AG09319 (cell line): ENCODE measurements around a stretch of chr5.

DNA sequence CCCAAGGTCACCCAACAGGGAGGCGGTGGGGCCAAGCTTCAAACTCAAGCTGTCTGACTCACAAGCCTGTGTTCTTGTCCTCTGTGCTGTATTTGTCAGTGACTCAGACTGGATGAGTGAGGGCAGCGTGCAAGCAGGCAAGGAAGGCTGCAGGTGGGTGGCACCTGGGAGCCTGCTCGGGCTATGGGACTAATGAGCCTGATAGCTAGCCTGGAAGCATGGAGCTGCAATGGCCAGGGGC is 105.4 kb downstream of the PDE6A start:
- RRBS = no CpG with 5 or more reads among the region's 3 CpGs

DNA sequence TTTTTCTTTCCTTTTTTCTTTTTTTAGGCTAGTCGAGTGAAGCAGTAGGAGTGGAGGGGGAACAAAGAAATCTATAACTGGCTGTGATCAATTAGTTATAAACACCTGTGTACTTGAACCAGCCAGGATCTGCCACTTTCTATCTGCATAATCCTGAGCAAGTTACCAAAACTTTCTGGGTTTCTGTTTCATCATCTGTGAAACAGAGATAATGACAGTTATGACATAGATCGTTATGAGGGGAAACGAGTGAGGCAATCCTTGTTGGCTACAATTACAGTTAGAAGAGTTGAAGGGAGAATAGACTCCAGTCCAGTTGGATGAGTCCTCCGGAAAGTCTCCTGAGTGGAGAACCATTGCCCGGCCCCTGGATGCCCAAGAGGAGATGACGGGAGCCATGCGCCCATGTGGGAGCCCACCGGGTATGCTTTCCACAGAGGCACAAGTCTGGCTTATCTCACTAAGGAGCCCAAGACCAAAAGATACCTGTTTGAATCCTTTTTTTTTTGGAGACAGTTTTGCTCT is 4.5 kb downstream of the PDE6A start:
- RRBS = 93% methylated on average over 4 of the region's 8 CpGs

DNA sequence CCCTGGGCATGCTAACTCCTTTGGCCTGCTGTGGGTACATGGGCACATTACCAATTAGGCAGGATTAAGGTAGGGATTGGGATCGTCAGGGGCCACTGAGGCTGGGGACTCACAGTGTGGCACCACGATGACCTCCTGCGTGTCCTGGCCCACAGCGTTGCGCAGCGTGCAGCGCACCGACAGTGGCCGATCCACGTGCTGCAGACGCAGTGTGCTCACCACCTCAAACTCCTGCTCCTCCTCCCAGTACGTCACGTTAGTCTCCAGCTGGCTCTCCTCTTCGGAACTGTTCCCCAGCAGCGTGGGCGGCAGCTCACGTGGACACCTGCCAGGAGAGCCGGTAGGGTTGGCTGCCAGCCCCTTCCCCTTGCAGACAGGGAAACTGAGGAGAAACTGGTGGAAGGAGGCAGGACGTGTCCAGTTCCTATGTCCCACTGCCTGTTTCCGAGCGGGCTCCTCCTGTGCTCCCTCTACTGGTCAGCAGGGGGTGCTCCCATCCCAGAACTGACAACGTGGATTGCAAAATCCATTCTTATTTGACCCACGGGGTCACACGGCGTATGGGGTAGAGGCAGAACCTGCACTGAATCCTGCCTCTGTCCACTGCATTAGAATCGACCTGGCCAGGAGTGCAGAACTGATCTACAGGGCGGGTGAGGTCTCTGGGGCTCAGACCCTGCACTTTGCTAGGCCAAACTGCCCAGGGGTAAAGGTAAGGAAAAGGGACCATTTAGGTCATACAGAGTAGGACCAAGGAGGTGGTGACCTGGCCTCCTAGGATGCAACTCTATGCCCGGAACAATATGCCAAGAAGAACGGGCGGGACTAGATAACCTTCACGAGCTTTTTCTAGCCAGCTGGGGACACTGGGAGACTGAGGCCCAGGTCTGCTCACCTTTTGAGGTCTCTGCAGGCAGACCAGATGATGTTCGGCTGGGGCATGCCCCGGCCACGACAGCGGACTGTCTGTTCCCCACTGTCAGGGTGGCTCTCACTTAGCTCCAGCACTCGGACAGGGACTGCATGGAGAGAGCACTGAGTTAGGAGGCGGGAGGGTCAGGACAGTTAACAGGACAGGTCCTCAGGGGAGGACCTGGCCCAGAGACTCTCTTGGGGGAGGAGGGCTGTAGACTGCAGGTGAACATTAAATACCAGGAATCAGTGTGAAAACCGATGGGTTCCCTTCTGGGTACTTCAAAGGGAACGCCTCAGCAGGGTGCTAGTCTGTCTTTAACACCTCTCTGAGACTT is 25.6 kb downstream of the PDGFRB start:
- RRBS = no CpG with 5 or more reads among the region's 39 CpGs

GRCh38 chr5:150133508-150133944 is 22.1 kb downstream of the PDGFRB start:
- RRBS = 77% methylated on average over 3 of the region's 14 CpGs

DNA sequence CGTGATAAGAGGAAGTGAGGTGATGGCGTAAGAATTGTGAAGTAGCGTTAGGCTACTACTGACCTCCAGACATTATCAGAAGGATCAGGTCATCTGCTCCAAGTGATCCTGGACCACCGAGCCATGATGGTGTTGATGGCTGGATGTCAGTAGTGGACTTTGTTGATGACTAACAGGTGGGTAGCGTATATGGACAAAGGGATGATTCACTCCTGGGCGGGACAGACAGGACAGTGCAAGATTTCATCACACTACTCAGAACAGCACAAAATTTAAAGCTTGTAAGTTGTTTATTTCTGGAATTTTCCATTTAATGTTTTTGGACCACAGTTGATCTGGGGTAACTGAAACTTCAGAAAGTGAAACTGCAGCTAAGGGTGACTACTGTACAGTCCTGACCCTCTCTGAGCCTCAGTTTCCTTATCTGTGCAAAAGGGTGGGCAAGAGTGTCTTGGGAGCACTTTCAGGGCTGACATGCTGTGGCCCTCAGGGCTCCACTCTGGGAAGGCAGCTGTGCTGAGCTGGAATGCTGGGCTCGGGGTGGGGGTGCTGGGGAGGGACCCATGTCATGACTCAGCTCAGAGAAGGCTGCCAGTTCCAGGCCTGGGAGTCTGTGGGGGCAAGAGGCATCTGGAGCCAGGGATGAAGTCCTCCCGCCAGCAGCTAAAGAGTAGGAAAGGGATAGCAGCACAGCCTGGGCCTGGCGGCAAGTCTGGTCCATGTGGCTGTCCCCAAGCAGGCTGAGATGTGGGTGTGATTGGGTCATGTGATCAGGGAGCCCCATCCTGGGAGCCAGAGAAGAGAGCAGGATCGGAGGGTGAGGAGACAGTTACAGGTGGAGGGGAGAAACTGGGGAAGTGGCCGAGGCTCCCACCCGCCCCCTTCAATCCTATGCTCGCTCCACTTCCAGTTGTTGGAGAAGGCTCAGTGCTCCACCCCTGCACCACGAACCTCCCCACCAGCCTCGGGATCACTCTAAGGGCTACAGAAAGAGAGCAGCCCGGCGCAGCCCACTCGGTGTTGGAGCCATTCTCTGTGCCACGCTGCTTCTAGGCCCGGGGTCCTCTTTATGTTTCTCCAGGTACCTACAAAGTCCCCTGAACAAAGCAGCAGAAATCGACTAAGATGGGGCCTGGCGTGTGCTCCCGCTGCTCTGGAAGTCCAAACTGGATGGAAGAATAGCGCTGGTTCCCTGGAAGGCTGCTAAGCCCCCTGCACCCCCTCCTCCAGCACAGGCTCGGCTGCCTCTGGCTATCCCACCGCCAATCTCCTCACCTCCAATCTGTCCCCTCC is 12.3 kb downstream of the PDGFRB start:
- RRBS = 4% methylated on average over 5 of the region's 26 CpGs

DNA sequence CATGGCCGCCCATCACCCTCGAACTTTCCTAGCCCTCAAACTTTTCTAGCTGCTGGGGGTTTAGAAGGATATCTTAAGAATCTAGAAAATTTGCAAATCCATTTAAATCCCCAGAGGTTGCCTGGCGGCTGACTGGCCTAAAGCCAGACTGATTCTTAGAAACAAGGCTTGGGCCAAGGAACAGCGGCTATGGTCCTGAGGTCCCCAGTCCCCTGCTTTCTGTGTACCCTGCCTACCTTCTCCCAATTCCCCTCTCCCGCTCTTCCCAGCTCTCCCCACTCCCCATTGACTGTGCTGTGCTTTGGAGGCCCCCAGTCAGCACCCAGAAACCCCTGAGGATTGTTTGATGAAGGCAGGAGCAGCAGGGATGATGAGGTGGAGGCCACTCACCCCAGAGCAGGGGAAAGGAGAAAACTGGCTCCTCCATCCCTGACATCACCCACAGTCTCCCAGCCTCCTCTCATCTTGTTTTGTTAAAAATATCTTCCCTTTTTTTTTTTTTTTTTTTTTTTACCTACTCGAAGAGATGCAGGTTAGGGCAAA is 765 bp downstream of the PDGFRB start:
- RRBS = no CpG with 5 or more reads among the region's 6 CpGs

DNA sequence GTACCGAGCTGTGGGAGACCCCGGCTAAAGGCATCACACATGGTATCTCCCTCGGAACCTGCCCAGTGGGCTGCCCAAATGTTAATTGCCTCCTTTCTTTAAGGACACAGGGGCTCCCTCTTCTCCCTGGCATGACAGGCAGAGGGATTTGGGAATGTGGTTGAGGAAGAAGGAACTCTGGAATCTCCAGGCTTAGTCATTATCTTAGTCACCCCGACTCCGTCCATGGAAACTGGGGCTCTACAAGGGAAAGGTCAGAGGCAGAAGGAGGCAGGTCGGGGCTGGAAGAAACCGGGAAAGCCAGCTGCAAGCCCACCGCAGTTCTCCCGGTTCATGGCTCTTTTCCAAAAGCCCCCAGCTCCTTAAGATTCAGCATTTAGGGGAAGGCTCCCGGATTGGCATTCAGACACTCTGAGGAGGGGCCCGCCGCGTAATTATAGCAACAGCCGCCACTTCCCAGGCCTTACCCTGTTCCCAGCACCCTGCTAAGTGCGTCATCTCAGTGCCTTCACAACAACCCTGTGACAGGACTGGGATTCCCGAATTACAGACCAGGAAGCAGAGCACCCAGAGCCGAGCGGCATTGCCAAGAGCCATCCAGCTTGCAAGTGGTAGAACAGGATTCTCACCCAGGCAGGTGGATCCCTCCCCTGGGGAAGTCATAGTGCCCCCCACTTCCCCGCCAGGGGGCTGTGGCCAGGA is 18.9 kb downstream of the SLC6A7 start:
- RRBS = no CpG with 5 or more reads among the region's 19 CpGs

GRCh38 chr5:150374884-150375405 is 17.4 kb downstream of the TCOF1 start:
- RRBS = no CpG with 5 or more reads among the region's 9 CpGs

- RRBS = no CpG with 5 or more reads among the region's 5 CpGs
Observed at GRCh38 chr5:150387242-150387627, 25.5 kb downstream of the CD74 start.

DNA sequence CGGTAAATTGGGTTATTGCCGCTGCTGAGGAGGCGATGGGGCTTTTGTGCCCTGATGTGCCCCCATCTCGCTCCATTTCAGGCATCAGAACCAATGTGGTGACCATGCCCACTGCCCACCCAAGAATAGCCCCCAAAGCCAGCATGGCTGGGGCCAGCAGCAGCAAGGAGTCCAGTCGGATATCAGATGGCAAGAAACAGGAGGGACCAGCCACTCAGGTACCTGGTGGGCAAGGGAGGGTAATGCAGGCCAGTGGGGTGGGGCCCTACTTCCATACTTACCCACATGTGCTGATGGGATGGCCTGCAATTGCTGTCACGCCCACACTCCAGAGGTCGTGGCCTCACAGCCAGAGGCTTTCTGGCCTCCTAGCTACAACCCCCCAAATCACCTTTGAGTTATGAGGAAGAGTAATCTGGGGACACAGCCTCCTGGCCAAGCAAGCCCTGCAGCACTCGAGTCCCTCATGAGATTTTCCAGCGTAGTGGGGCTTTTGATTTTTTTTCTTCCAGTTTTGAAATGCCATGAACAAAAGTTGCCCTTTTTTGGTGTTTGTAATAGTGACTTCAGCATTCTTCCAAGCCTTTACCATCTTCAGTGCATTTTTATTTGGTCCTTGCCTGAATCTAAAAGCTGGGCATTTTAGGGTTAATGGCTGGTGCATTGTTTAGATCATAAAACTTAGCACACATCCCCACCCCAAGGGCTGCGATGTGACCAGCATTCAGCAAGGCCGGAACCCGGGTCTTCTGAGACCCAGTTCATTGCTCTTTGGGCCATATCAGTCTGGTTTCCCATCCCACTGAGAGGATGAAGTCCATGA is 22.7 kb downstream of the CD74 start:
- RRBS = no CpG with 5 or more reads among the region's 12 CpGs

DNA sequence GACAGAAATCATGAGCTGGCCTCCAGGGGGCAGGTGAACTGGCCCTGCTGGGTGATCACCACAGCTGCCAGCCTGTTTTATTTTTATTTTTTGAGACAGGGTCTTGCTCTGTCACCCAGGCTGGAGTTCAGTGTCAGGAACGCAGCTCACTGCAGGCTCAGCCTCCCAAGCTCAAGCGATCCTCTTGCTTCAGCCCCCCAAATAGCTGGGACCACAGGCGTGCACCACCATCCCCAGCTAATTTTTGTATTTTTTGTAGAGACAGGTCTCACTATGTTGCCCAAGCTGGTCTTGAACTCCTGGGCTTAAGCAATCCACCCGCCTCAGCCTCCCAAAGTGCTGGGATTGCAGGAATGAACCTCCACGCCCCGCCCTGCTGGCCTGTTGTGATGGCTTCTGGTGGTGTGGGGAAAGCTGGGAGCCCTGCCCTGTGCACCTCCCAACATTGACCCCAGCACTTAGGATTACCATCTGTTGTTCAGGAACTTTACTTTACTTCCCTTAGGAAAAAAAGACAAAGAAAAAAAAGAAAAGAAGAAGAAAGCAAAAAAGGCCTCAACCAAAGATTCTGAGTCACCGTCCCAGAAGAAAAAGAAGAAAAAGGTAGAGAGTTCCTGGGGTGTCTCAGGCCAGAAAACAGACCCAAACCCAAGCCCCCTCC is 14.7 kb downstream of the CD74 start:
- RRBS = no CpG with 5 or more reads among the region's 7 CpGs

DNA sequence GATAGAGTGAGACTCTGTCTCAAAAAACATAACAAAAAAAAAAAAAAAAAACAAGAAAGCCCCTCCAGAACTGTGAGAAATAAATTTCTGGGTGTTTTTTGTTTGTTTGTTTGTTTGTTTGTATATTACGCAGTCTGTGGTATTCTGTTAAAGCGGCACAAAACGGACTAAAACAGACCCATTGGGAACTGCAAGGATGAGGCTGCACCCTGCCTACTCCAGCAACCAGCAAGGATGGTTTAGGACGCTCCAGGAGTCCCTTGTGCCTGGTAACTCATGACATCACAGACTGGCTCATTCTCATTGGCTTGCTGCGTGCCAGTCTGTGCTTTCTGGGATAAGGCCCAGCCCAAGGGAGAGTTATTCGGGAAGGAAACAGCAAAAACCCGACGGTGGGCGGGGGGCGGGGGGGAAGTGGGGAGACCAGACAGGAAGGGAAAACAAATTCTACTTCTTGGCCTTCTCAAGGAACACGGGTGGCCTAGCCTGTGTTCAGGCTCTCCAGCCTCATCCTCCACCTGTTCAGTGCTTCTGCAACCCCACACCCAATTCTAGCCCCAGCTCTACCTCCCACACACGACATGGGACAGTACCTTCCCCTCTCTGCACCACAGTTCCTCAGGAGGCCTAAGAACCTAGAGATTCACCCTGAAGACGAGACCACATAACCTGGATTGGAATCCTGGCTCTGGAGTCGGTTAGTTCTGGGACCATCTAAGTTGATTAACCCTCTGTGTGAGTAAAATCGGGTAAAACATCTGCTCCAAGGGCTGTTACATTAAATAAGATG is 2.8 kb downstream of the CD74 start:
- RRBS = no CpG with 5 or more reads among the region's 15 CpGs

- RRBS = no CpG with 5 or more reads among the region's 12 CpGs
Observed at GRCh38 chr5:150435921-150436576, 13.5 kb downstream of the RPS14 start.

DNA sequence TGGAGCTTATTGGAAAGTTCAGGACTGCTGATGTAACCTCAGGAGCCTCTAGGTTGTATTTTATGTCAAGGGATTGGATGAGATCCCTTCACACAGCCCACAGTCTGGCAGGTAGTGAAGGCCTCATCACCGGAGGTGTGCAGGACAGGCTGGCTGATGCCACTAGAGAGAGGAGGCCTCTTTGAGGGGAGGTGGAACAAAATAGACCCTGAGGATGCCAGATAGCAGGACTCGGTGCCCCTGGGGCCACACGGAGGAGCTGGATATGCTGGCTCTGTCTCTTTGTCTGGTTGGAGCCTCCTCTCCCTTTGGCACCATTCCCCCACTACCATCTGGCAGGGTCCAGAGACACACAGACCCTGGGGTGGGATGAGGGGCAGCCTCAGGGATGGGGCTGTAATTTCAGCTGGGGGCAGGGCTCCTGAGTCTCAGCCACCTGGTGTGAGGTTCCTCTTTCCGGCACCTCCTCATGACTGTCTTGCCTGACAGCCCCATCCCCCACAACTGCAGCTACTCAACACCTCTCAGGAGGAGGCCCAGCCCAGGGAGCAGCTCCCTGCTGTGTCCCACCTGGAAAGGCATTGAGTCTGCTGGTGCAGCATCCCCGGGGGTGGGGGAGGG is 11.5 kb upstream of the RPS14 start:
- RRBS = no CpG with 5 or more reads among the region's 5 CpGs

DNA sequence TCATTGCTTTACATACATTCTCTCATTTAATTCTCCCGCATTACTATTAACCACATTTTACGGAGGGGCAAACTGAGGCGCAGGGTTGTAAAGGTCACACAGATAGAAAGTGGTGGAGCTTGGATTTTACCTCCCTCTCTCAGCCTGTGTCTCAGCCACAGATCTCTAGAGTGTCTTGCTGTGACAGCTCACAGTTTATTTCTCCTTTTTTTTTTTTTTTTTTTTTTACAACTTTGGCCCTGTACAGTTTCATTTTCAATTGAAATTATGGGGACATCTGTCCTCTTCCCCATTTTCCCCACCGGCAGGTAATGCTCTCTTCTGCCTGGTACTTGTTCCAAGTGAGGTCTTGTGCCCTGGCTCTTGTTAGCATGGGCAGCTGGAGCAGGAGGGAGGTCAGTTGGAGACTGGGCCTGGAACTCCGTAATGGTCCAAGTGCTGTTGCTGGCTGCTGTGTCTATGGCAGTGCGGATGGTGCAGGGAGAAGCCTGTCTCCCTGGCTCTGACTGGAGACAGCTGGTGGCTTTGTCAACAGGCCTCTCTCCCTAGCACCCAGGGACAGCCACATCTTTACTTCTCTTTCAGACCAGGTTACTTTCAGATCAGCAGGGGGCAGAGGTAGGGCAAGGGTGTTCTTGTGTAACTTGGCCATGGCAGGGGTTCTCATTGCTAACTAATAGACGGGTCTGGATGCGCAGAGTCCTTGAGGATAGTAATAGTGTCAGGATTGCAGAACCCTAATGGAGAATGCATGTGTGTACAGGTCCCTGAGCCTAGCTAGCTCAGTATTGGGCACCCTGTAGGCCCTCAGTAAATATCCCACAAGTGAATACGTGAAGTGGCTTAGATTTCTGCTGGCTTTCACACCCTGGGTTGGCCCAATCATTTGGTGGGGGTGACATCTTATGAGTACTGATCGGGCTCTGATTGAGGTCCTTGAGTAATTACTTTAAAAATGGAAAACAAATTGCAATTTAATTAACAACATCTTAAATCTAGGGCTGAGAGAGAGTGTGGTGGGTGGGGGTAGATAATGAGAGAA is 20.3 kb upstream of the NDST1 start:
- RRBS = no CpG with 5 or more reads among the region's 10 CpGs

DNA sequence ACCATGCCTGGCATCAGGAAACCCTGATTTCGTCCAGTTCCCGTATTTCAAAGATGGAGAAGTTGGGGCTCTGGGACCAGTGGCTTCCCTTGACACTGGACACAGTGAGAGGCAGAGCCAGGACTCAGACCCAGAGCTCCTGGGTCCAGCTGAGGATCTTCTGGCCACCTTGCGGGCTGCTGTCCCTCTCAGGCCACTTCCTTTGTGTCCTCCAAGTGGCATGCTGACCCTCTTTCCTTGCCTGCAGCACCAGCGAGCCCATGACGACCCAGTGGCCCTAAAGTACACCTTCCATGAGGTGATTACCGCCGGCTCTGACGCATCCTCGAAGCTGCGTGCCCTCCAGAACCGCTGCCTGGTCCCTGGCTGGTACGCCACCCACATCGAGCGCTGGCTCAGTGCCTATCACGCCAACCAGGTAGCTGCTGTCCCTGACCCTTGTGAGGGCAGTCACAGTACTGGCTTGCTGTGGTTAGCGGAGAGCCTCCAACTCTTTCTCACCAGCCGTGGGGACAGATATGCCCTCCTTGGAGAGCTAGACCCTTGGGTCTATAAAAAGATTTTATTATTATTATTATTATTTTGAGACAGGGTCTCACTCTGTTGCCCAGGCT is 40.1 kb downstream of the NDST1 start:
- RRBS = no CpG with 5 or more reads among the region's 17 CpGs

GRCh38 chr5:150609577-150610230 is 30.8 kb upstream of the SYNPO start:
- RRBS = no CpG with 5 or more reads among the region's 6 CpGs

DNA sequence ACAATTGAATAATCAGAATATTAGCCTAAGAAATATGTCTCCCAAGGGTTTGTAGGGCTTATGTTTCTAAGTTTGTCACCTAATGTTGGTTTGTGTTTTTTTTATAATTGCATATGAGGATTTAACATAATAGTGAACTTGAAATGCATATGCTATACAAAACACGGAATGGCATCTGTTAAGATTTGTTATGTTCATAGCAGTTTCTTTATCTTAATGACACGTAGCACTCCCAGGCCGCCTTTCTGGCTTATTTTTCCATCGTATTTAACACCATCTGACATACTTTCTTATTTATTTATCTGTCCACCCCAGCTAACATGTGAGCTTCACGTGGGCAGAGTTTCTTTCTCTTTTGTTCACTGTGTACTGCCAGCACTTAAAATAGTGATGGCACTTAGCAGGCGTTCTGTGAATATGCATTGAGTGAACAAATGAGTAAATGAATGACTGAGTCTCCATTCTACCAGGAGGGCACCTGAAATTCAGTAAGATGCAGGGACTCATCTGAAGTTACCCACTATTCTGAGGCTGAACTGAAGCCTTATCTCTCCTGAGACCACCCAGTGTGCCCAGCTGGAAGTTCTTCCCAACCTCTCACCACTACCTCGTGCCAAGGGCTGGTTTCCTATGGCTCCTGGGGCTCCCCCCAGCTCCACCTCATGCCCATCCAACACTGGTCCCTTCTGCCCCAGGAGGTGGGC is 29.4 kb upstream of the SYNPO start:
- RRBS = no CpG with 5 or more reads among the region's 7 CpGs

GRCh38 chr5:150625947-150626825 is 14.3 kb upstream of the SYNPO start:
- RRBS = no CpG with 5 or more reads among the region's 10 CpGs

DNA sequence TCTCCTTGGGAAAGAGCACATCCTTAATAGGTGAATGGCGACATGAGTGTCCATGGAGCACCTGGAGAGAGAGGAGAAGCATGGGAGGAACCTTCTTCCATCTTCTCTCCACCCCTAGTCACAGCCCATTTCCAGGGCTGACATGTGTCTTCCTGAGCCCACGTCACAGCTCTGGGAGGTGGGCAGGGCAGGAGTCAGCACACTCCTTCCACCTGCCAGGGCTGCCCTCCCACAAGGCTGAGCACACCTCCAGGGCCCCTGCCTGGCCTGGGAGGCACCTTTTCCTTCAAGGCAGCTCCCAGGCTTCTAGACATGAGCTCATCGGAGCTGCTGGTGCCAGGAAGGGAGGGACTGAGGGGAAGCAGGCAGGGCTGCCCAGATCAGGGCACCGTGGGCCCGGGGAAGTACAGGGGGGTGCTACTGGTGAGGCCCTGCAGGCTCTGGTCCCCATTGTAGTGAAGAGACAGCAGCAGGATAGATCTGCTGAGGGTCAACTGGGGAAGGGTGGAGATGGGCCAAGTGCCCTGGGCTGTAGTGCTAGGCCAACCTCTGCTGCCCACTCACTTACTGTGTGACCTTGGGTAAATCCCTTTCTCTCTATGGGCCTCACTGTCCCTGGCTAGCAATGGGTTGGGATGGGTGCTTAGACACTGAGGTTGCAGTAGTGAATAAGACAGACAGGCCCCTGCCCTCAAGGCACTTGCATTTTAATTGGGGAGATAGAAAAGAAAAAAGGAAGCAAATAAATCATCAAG is 13.5 kb upstream of the SYNPO start:
- RRBS = no CpG with 5 or more reads among the region's 5 CpGs